Endodermal cell (in vitro differentiated cells): Measurements from ENCODE around the genes COLEC12 and EMILIN2.

GRCh38 chr18:346268-347251 is 78.7 kb upstream of the THOC1 start:
- PRO-cap = no peak

- PRO-cap = no peak
These were observed 94.0 kb upstream of the THOC1 start for GRCh38 chr18:361980-362208.

- PRO-cap = bidirectional peak, plus-strand start at chr18:500914, minus-strand start at chr18:500701
These were observed at the start of gene COLEC12 for GRCh38 chr18:500305-501062. Gene COLEC12 (minus strand): TSS chr18:500701.

GRCh38 chr18:672357-673778 is 15.4 kb downstream of the TYMS start:
- PRO-cap = no peak

- PRO-cap = bidirectional peak, plus-strand start at chr18:2655229, minus-strand start at chr18:2655240; bidirectional peak, plus-strand start at chr18:2655423, minus-strand start at chr18:2655389
These were observed 537 bp upstream of the SMCHD1 start for GRCh38 chr18:2654905-2655472.

DNA sequence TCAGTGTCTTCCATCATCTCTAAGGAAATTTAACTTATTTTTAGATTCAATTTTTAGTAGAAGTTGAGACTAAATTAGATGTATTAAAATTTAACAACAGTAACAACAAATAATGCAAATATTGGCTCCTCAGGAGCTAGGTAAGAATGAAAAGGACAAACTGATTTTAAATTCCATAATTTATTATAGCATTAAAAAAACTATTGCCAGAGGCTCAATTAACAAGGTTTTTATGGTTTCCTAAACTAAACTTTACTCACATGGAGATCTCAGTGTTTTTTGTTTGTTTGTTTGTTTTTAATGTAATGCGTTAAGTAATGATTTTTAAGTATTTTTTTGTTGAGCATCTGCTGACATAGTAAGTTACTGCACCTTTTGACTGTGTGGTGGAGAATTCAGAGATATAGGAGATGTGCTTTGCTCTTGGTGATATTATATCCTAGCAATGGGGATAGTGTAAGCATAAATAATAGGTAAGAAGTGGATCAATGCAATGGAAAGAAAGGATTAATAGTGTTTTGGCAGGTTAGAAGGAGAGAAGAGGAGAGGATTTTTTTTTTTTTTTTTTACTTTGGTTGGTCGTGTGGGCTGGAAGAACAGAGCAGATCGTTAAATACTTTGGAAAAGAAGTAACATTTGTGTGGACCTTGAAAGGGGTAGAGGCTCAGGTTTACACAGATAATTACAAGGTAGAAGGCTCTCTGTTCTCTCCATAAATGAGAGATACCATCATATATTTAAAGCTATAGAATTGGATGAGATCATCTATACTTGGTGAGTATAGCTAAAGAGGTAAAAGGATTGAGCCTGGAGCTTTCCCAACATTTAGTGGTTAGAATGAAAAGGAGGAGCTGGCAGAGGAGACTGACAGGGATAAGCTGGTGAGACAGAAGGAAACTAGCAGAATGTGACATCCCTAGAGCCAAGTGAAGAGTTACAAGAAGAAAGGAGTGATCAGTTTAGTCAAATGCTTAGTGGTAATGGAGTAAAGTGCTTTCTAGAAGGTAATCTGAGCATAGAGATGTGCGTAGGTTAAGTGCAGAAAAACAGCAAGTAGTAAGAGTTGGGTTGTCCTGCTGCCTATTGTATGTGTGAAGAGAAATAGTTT is 48.9 kb downstream of the SMCHD1 start:
- PRO-cap = no peak

DNA sequence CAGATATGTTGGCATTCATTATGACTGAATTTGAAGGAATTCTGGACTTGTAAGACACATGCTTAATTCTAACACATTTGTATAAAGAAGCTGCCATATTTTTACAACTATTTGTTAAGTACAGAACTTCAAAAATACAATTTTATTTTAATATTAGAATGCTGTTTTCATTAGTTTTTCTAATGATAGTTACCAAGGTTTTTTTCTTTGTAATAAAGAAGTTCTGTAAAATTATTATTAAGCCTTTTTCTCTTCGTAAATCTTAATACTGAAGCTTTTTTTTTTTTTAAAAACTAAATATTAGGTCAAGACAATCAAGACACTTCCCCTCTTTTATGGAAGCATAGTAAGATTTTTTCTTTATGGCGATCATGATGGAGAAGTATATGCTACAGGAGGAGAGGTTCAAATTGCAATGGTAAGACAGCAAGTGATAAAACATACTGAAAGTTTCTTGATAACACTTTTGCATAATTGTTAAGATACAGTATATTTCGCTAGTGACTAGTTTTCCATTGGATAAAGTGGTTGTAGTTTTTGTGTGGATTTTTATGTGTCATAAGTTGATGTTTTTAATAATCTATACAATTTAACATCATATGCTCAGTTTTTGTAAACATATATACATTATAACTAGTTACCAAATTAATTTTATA is 50.0 kb downstream of the SMCHD1 start:
- PRO-cap = no peak

GRCh38 chr18:2707459-2708106 is 52.1 kb downstream of the SMCHD1 start:
- PRO-cap = no peak

- PRO-cap = no peak
These were observed 80.2 kb downstream of the SMCHD1 start for GRCh38 chr18:2735403-2736381.

- PRO-cap = no peak
These were observed 60.0 kb upstream of the EMILIN2 start for GRCh38 chr18:2786716-2787297.

DNA sequence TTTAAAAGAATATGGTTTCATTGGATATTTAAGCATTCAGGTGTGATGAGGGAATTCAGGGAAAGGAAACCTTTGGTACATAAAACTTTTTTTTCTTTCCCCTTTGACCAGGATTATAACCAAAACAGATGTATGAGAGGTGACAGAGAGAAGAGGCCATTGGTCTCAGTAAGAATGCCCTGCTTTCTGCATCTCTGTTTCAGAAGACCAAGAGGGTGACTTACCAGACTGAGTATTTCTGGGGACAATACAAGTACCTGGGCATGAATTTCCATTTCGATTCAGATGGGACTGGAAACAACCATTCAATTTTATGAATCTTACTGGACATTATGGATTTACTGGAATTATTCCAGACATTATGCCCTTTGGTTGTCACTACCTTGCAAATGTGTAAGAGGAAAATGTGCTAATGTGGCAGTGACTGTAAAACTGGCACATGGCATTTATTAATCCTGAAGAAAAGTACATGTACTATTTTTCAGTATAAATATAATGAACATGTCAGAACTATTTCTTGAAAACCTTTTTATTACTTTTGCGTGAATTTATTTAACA is 44.3 kb upstream of the EMILIN2 start:
- PRO-cap = no peak

DNA sequence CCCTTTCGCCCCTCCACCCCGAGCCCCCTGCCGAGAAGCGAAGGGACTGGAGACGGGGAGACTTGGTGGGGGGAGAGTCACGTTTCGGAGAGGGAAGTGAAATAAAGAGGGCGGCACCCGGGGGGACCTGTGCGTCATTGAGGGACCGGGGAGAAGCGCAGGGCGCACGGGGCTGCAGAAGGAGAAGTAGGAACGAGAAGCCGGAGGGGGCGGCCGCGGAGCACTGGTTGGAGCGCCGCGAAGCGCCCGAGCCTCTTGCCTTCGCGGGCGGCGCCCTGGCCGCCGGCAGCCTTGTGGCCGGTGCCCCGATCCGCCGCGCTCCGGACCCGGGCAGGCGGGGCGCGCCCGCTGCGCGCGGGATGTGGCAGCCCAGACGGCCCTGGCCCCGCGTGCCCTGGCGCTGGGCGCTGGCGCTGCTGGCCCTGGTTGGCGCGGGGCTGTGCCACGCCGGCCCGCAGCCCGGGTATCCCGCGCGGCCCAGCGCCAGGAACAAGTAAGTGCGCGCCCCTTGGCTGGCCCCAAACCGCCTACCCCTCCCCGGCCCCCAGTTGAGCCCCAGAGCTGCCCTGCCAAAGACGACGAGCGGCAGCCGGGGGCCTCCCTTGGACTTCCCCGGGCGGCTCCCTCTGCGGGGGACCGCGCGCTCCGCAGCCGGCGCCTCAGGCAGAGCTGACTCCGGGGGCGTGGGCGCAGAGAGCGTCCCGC is at the start of gene EMILIN2:
Gene EMILIN2, plus strand, starts transcription at position 177 of the 705 bp plus-strand sequence.
- PRO-cap = unidirectional peak, minus-strand start at position 293 of the sequence

DNA sequence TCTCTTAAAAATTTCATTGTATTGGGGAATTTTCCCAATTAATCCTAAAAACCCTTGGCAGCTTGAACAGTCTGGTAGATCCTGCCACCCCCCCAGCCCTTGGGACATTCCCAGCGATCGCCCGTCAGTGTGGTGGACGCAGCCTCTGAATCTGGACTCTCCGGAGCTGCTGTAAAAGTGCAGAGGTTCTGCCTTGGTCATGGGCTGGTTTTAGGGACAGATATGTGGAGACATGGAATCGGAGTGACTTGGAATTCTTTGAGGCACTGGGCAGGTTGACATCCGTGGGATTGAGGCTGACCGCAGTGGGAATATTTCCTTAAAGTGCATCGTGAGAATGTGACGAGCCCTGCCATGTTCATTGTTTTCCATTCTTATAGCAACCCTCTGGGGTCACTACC is 6.4 kb downstream of the EMILIN2 start:
- PRO-cap = no peak

GRCh38 chr18:3010823-3011244 is 2.1 kb downstream of the LPIN2 start:
- PRO-cap = no peak

DNA sequence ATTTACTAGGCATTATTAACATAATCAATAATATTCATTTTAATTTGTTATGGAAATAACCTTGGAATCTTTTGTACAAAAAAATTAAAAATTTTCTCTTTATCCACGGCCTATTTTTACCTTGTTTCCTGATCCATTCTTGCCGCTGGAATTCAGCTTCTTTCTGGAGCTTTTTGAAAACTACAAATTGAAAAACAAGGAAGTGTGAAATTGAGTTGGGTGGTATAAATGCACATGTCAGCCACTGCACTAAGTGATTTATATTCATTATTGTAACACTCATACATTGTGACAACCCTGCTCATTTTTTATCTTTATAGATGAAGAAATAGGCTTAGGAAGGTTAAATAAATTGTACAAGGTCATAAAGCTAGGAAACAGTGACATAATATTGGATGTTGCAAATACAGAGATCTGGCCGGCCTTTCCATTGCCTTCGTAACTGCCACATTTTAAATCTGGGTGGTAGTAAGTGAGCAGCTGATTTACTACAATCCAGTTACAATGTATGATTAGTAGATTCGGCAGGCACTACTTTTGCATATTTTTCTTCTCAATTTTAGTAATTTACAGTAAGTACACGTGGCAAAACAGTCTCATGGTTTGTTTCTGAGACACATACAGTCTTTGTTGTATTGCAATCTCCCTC is 76.6 kb upstream of the LPIN2 start:
- PRO-cap = no peak

- PRO-cap = bidirectional peak, plus-strand start at chr18:3248204, minus-strand start at chr18:3248119
These were observed 458 bp downstream of the MYL12A start for GRCh38 chr18:3247957-3248561.

DNA sequence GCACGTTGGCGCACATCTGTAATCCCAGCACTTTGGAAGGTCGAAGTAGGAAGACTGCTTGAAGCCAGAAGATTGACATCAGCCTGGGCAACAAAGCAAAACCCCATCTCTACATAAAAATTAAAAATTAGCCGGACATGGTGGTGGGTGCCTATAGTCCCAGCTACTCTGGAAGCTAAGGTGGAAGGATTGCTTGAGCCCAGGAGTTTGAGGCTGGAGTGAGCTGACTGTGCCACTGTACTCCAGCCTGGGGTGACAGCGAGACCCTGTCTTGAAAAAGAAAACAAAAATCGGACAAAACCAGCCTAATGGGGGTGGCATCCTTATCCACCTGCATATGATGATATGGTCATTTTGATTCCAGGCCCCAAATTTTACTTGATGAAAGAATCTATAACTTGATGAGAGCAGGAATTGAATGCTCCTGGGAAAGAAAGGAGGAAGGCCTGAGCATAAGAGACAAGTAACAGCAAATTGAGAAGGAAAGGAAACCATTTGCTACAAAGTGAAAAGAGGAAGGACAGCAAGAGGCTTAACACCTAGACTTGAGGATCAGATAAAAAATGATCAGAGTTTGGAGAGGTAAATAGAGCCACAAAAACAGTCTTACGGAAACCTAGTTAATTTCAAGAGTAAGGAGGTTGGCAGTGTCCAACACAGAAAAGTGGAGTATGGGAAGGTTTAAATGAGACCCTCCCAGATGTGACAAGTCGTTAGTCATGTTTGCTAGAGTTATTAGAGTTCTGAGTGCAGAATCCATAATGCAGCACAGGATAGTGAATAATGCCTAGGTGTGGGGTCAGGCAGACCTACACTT is 3.6 kb upstream of the MYL12B start:
- PRO-cap = no peak

GRCh38 chr18:3446566-3447018 is 3.4 kb upstream of the TGIF1 start:
- PRO-cap = no peak

GRCh38 chr18:3447019-3447322 is 3.0 kb upstream of the TGIF1 start:
- PRO-cap = no peak

- PRO-cap = bidirectional peak, plus-strand start at chr18:3456150, minus-strand start at chr18:3456020
These were observed 6.0 kb downstream of the TGIF1 start for GRCh38 chr18:3455678-3456645.